Bile duct (tissue), 1 donor: ENCODE measurements around the genes NRP2 and EEF1B2.

- PRO-cap: no peak
Observed at GRCh38 chr2:205568297-205568803, 114.0 kb upstream of the NRP2 start.

- PRO-cap: no peak
Observed at GRCh38 chr2:205616431-205616793, 65.9 kb upstream of the NRP2 start.

DNA sequence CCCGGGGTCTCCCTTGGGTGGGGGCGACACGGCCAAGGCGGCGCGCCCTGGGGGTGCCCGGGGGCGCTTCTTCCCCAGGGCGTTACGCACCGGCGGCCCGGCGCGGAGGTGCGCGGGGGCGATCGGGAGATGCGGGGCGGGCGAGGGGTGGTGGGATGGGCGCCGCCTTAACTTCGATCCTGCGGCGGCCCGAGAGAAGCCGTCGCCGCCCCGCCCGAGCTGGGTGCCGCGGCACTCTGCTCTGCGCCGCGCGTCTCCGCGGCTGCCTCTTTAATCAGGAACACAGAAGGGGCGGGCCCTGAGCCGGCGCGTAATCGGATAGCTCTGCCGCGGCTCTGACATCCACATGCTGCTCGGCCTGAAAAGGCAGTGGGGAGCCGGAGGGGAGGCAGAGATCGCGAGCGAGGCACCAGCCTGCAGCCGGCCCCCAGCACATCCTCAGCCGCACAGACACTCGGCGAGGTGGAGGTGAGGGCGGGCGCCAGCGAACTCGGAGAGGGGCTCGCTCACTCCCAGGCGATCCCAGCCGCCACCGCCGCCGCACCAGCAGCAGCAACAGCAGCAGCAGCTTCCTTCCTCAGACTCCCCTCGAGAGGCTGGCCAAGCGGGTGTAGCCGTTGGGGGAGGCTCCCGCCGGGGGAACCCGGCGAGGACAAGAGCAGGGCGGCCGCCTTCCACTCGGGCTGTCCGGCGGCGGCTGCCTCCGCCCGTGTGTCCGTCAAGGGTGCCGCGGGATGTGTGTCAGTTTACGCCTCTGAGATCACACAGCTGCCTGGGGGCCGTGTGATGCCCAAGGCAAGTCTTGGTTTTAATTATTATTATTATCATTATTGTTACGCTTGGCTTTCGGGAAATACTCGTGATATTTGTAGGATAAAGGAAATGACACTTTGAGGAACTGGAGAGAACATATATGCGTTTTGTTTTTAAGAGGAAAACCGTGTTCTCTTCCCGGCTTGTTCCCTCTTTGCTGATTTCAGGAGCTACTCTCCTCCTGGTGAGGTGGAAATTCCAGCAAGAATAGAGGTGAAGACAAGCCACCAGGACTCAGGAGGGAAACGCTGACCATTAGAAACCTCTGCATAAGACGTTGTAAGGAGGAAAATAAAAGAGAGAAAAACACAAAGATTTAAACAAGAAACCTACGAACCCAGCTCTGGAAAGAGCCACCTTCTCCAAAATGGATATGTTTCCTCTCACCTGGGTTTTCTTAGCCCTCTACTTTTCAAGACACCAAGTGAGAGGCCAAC, at the start of gene NRP2:
Gene NRP2 (plus strand): TSS at position 391 of the 1,250 bp plus-strand sequence.
- PRO-cap: bidirectional peak, plus-strand start at position 391 of the sequence, minus-strand start at position 245 of the sequence; bidirectional peak, plus-strand start at position 744 of the sequence, minus-strand start at position 584 of the sequence

DNA sequence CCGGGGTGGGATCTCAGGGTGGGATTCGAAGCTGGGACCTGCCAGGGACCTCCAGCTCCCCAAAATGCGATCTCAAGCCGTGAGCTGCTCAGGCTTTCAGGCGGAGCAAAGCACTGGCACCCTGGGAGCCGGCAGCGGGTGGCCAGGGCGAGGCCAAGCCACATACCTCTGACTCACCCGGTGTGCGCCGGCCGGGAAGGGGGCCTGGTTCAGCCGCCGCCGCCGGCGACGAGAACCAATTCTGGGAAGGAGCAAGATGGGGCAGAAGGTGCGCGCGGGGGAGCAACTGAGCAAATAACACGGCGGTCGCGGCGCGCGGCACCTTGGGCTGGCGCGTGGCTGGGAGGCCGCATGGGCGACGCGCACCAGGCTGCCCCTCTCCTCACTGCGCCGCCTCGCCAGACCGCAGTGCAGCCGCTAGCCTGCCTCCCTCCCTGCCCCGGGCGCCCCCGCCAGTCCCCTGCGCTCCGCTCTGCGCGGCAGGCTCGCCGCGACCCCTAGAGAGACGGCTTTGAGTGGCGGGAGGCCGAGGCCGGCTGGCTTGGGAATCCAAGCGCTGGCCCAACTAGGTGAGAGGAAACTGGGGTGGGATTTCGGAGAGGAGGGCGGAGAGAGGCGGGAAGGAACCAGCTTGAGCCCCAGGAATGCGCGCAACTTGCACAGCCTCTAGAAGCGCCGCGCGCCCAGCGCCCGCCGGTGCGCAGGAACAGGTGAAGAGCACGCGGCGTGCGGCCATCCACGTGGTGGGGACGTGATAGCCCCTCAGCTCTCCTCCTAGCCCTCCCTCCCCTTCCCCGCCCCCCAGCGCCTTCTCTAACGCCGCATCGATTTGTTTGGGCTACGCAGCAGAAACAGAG, 3.2 kb downstream of the NRP2 start:
- PRO-cap: bidirectional peak, plus-strand start at position 238 of the sequence, minus-strand start outside the sequence; bidirectional peak, plus-strand start at position 669 of the sequence, minus-strand start at position 499 of the sequence

DNA sequence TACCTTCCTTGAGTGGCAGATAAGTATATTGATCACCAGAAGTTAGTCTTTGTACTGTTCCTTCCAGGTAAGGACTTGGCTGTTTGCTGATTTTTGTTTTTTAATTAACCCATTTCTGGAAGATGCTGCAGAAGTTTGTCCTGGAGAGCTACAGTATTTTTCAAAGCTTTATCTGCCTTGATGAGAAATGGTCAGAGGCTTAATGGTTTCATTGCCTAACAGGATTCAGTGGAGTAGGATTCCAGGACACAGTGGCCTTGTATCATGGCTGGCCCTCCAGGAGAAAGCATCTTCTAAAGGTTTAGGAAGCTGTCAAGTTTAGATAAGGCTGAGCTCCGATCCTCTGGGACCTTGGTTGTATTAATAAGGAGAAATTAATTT, 6.0 kb downstream of the NRP2 start:
- PRO-cap: no peak

GRCh38 chr2:205696802-205697920, 14.9 kb downstream of the NRP2 start:
- PRO-cap: no peak

DNA sequence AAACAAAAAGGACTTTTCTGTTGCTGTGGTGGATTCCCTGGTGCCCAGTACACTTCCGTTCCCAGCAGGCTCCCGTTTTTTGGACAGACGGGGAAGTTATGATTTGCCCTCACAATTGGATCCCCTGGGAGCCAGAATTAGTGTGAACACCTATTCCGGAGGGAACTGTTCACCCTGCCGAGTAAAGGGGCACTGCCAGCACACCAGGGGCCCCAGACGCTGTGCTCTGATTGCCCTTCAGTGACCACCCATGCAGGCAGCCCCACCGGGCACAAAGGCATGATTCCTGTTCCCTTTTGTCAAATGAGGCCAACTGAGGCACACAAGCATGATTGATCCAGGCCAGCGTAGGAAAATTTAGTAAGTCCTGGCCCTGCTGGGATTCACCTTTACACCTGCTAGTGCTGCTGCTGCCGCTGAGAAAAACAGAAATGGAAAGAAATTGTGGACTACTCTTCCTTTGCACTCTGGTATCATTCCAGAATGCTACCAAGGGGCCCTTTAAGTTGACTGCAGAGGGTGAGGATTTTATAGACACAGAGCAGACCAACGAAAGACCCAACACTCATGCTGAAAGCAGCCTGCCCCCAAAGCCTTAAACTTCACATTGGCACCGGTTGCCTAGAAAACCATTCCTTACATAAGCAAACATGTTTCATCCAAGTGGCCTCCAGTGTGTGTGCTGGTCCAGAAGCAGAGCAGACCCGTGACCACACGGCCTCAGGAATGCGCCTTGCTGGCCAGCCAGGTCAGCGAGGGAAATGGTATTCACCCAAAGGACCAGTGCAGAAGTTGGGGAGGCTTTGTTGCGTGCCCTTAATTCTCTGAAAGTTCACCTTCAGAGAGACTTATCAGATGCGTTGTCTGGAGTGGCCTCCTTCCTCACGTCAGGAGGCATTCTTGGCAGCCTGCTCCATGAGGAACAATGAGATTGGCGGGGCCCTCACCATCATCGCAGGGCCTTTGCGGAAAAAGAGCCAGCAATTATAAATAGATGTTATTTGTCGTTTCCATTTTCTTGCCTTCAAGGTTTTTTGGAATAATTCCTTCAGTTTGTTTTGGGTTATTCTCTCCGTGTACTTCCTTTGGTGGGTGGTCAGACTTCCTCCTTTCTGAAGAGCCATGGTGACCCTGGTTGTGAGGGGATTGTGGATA, 25.7 kb downstream of the NRP2 start:
- PRO-cap: no peak

DNA sequence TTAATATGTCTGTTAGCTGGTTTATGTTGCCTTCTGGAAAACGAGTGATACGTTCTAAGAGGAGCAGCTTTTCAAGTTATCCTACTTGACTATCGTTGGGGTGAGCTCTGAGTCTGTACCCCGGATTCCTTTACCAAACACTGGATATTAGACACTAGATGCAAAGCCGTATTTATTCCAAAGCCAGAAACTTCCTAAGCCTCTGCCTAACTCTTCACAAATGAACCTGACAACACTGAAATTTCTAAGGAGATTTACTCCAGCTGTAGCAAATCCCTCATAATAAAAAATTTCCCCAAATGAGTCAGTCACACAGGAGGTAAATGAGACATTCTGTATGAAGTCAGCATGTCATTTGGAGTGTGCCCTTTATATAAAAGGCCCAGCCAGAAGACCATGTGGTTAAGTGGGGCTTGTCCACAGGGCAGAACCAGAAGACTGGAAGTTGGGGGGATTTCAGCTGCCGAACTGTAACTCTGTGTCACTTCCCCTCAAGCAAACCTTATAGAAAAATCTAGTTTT, 30.1 kb downstream of the NRP2 start:
- PRO-cap: no peak

DNA sequence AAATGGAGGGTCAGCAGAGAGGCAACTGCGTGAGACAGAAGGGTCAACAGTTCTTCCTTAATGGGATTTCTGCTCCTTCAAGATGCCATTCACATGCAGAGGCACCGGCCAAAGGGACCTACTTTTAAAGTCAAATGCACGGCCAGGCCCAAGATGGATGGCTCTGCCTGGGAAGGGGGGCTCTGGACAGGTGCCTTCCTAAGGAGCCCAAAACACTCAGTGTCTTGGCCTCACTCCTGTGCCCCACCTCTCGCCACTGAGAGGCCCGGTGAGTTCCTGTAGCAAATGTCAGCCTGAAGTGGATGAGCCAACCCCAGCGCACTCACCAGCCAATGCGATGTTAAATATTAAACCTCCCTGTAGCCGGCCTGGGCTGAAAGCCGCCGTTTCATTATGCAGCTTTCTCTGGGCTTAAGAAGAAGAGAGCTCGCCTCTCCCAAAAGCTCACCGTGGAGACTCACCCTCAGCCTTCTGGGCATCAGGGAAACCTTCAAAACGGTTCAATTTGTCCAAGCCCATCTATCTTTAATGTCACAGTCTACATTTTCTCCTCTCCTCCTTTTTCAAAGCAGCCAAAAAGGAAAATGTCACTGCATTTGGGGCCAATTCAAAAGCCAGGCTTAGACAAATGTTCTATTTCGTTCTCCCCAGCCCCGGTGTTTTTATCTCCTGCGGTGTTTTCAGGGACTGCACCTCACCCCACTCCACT, 123.9 kb downstream of the NRP2 start:
- PRO-cap: no peak

DNA sequence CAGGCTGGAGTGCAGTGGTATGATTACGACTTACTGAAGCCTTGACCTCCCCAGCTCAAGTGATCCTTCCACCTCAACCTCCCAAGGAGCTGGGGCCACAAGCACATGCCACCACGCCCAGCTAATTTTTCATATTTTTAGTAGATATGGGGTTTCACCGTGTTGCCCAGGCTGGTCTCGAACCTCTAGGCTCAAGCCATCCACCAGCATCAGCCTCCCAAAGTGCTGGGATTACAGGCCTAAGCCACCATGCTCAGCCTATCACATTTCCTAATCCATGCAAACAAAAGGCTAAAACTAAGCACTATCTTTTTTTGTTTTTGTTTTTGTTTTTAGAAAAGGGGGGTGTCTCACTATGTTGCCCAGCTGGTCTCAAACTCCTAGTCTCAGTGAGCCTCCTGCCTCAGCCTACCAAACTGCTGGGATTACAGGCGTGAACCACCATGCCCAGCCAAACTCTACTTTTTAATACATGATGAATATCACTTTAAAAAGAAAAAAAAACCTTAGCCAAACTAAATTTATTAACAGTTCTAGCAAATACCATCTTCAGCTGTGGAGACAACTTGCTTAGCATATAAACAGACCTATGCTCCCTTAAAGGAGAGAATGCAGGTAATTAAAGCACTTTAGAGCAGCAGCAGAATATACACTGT, 12.3 kb downstream of the INO80D start:
- PRO-cap: no peak

DNA sequence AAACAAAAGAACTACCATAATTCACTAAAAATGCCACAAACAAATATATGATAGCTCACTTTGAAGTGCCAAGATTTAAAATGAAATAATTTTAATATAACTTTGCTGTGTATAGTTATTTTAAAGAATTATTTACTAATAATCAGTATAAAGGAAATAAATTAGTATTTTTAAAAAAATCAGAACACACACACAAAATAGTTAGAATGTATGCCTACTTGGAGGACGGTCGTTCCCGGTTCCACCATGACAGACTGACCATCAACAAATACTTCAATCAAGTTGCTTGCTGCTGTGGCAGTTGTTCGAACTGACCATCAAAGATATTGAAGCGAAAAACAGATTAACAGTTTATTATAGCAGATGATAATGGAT, 7.1 kb downstream of the NDUFS1 start:
- PRO-cap: no peak

- PRO-cap: bidirectional peak, plus-strand start at chr2:206159588, minus-strand start at chr2:206159447; unidirectional peak, plus-strand start at chr2:206159896; unidirectional peak, plus-strand start at chr2:206160163
Observed at GRCh38 chr2:206159239-206160348, at the start of gene EEF1B2. Gene EEF1B2 (plus strand): TSS chr2:206159895.

DNA sequence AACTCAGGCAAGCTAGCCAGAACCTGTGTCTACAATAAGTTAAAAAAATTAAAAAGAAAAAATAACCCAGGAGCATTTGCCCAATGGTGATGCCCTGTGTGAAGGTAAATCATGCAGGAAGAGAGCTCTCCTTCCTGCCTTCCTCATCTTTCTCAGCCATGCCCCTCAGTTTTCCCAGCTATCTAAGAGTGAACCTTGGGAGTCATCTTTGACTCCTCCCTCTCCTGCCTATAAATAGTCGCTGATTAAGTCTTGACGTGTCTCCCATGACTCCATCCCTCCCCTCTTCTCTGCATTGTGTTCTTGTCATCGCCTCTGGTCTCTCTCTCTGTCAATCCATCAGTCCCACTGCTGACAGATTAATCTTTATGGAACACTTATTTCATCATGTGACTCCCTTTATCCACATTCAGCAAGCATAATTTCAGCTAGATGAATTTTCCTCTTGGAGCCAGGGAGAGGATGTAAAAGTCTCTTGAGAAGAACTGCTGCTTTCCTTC, 9.3 kb downstream of the ADAM23 start:
- PRO-cap: no peak

- PRO-cap: no peak
Observed at GRCh38 chr2:206823009-206823714, 57.8 kb downstream of the FASTKD2 start.

DNA sequence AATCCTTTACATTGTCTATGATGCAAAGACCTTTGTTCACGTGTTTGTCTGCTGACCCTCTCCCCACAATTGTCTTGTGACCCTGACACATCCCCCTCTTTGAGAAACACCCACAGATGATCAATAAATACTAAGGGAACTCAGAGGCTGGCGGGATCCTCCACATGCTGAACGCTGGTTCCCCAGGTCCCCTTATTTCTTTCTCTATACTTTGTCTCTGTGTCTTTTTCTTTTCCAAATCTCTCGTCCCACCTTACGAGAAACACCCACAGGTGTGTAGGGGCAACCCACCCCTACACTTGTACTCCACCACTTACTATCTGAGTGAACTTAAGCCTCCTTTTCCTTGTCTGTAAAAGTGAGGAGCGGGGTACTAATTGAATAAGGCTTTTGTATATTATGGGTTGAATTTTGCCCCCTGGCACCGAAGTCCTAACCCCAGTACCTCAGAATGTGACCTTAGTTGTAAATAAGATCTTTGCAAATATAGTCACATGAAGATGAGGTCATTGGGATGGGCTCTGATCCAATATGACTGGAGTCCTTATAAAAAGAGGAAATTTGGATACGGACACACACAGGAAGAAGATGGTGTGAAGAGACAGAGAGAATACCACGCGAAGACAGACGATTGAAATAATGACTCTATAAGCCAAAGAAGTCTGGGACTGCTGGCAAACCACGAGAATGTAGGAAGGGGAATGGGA, 98.3 kb downstream of the CPO start:
- PRO-cap: no peak

DNA sequence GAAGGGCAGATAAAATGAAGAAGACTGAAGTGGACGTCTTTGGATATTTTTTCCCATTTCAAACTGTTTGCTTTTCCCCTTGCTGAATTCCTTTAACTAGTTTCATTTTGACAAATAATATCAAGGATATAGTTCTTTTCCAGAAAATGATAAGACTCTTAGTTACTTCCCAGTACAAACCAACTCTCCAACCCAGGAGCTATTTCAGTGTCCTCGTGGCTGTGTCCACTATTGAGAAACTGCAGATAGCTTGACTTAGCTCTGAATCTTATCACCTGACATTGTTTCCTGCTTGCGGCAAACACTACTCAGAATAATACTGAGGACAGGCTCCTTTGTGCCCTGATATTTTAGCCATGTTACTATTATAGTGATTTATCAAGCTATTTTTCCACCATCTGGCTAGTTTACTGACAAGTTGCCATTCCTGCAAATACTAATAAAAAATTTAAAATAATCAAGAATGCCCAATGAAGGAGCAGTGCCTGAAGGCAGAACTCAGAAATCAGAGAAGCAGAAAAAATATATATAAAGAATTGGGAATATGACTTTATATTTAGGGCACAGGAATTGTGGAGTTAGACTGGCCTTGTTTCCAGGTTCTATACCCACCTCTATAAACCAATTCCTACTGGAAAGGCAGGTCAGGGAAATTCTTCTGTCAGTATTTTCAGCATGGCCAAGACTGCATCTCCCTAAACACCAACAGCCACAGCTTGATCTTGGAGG, 74.4 kb downstream of the KLF7 start:
- PRO-cap: no peak

DNA sequence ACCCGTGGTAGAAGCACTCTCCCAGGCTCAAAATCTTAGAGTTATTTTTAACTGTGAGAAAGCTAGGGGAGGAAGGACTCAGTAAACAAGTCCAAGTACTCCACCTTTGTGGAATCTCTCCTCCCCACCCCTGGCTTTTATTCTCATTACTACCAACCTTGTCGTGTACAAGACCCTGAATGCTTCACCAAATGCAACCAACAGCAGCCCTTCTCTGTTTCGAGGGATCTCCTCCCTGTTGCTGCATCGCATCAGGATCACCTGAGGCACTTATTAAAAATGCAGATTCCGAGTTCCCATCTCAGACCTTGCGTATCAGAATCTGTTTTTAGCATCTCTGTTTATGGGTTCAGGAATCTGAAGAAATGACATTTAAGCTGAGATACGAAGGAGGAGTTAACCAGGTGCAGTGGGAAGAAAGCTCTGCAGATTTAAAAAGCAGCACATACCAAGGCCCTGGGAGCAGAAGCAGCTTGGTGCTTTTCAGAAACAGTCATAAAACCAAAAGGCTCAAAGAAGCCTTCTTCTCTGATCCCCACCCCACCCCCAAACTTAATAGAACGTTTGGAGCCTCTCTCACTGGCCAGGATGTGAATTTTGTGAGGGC, 69.5 kb downstream of the KLF7 start:
- PRO-cap: no peak

DNA sequence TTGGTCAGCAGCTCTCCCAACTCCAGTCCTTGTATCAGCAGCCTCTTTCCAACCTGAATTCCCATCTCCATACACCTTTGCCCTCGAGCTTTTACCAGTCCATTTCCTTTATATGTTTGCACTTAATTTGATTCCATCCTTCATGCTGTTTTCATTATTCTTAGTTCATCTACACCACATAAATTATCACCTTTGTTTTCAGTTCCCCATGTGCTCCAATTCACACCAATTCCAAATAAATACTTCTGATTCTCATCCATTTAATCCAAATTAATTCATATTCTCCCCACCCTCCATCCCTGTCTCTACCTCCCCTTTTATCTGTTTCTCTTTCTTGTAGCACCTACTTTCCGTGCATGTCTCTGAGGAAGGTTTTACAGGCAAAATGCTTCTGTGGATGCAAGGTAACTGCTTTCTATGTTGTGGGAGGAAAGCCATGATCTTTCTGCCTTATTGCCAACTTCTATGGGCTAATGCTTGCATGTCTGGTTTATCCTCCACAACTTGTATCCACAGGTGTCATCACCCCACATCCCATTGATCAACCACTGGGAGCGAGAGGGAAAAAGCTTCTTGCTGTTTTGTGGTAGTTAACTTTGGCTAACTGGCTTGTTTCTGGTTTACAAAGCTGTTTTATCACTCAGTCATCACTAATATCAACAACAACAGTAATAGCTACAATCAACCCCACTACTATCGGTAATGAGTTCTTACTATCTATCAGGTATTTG, 44.9 kb downstream of the KLF7 start:
- PRO-cap: no peak

- PRO-cap: no peak
Observed at GRCh38 chr2:207329077-207329436, 163.3 kb upstream of the KLF7 start.

GRCh38 chr2:207754726-207755482, 14.8 kb downstream of the FZD5 start:
- PRO-cap: no peak